ENCODE measurements around the genes DIP2C and GTPBP4.

DNA sequence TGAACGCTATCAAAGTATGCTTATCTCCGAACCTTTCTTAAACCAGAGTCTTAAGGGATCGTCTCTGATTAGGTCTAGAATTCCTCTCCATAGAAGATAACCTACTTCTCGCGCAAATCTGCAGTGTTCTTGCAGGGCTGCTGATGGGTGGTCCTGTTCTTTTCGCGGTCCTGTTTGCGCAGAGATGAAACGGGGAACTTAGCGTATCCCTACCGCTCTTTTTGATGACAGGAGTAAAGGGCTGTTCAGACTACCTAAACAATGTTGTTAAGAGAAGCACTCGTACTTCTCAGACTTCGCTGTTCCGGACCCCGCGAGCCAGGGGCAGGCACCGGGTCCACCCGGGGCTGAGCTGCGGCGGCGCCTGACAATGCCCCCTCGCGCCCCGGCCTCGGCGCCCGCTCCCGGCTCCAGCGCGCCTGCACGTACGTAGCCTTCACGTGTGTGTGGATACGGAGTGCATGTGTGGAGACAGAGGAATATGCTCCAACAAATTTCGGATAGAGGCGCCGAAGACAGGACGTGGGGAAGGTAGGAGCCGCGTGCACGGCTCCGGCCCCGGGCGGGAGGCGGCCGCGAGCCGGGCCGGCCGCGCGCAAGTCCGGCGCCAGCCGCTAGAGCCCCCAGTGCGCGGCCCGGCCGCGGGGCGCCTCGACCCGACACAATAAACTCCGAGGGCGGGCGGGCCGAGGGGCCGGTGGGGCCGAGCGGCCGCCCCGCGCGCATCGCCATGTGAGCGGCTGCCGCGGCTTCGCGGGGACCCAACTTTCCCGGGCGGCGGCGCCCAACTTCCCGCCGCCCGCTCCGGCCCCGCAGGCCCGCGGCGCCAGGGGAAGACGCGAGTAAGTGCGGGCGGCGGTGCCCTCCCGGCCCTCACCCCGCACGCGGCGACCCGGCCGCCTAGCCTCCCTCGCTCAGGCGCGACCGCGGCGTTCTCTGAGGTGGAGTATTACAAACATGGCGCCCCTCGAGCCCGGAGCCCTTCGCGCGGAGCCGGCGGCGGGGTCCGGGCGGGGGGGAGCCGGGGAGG is 578 bp upstream of the ZMYND11 start:
- PRO-cap, 3 experiments: peak in 3 of 3 experiments; most common plus-strand start position 667 of the sequence (in 3); most common minus-strand start position 663 of the sequence (in 2)
- RRBS: 2% methylated on average over 52 of the region's 122 CpGs

DNA sequence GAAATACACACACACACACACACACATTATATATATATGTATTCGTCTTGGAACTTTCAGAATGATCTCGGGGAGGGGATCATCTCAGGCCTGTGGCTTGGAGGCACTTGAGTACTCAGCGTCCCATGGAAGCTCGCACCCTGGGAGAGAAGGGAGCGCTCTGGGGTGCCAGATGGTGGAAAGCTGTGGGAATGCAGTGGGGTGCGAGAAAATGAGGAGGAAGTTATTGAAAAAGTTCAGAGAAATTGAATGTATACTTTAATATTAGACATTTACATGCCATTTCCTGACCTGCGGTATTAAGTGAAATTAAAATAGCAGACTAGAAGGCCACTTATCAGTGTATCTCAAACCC is 66.3 kb downstream of the ZMYND11 start:
- PRO-cap, 3 experiments: no peak in any of the 3 experiments
- RRBS: no CpG with 5 or more reads among the region's 7 CpGs

- PRO-cap, 3 experiments: no peak in any of the 3 experiments
- RRBS: no CpG with 5 or more reads among the region's 7 CpGs
Observed at GRCh38 chr10:293971-294428, 158.7 kb downstream of the ZMYND11 start.

GRCh38 chr10:306484-307500 is 171.5 kb downstream of the ZMYND11 start:
- PRO-cap, 3 experiments: no peak in any of the 3 experiments
- RRBS: no CpG with 5 or more reads among the region's 12 CpGs

DNA sequence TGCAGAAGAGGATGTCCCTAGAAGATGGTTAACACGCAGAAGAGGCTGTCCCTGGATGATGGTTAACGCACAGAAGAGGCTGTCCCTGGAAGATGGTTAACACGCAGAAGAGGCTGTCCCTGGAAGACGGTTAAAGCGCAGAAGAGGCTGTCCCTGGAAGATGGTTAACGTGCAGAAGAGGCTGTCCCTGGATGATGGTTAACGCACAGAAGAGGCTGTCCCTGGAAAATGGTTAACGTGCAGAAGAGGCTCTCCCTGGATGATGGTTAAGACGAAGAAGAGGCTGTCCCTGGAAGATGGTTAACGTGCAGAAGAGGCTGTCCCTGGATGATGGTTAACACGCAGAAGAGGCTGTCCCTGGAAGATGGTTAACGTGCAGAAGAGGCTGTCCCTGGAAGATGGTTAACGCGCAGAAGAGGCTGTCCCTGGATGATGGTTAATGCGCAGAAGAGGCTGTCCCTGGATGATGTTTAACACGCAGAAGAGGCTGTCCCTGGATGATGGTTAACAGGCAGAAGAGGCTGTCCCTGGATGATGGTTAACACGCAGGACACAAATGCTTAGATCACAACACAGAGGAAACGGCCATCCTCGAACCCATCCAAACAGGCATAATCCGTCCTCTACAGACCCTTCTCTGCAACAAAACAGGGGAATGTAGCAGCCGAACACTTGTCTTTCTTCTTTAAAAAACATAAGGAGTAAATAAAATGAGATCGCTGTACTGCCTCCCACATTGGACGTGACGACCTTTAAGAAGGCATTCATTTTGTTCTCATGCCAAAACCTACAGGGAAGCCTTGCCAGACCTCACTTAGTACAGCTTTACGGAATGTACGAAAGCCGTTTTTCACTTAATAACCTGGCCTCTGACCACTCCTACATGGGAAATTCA is 244.9 kb downstream of the ZMYND11 start:
- PRO-cap, 3 experiments: no peak in any of the 3 experiments
- RRBS: no CpG with 5 or more reads among the region's 27 CpGs

DNA sequence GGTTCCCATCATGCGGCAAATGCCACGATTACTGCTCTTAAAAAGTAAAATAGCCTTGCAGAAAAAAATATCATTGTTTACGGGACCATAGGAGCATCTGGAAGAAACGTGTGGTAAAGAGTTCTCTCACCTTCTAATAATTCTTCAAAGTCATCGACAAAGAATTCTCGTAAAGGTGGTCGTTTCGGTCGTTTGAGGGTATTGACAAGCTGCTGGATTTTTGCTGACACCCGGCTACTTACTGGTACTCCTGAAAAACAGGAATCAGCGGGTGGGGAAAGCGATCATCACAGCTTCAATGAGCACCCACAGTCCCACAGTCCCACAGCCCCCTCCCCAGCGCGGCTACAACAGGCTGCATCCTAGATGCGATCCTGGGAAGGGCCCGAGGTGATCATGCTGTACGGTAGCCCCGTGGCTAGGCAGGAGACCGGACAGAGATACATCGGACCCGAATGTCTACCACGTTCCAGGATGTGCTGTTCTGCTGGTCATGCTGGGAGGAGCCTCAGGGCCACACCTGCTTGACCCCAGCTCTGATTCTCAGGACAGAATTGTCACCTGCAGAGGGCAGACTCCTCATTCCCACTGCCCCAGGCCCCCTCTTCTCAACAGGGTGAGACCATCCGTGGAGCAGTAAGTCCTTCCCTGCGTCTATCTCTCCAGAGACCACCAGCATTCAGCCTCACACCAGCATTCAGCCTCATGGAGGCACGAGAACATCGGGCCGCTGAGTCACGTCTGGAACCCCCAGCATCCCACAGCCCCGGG is 273.6 kb downstream of the DIP2C start:
- PRO-cap, 3 experiments: no peak in any of the 3 experiments
- RRBS: no CpG with 5 or more reads among the region's 29 CpGs

GRCh38 chr10:510217-510891 is 179.1 kb downstream of the DIP2C start:
- PRO-cap, 3 experiments: no peak in any of the 3 experiments
- RRBS: no CpG with 5 or more reads among the region's 19 CpGs

GRCh38 chr10:584878-585697 is 104.4 kb downstream of the DIP2C start:
- PRO-cap, 3 experiments: no peak in any of the 3 experiments
- RRBS: no CpG with 5 or more reads among the region's 34 CpGs

DNA sequence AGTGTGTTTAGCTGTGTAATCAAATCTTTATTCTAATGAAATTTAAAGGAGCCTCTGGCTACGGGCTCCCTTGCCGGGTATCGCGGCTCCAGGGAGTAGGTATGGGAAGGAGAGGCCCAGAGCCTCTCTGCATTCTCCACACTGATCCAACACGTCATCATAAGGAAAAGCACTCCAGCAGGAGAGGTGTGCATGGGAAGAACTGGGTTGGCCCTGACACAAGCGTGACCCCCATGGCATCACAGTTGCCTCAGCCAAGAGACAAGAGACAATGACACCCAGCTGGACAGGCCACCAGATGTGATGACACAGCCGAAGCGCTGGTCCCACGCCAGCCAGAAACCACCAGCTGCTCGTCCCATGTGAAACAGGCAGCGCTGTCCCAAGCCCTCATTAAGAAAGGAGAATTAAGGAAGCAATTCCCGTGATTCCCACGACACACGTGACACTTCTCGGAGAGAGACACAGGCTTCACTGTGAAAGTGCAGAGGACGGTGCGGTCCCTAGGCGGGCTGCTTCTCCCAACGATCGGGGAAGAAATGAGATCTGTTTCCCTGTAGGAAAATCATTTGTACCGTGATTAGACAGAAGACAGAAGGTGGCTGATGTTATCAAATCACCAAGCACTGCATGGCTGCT is 74.7 kb downstream of the DIP2C start:
- PRO-cap, 3 experiments: no peak in any of the 3 experiments
- RRBS: no CpG with 5 or more reads among the region's 21 CpGs

- PRO-cap, 3 experiments: no peak in any of the 3 experiments
- RRBS: no CpG with 5 or more reads among the region's 17 CpGs
Observed at GRCh38 chr10:654005-654864, 35.2 kb downstream of the DIP2C start.

DNA sequence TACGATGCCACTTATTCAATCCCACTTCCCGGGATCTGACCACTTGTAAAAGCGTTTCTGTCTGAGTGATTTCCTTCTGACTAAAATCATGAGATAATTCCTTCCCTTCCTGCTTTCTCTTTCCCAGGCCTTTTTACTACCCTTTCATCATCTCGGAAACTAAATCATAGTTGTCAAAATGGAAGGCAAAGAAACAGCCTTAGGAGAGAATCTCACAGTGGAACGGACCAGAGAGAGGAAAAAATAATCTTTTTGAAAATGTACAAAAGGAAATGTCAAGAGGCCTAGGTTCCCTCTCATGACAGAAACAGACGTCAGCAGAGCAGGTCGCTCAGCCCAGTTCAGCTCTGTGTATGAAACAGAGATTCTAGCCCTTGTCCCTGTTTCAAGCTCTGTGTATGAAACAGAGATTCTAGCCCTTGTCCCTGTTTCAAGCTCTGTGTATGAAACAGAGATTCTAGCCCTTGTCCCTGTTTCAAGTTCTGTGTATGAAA is 29.7 kb downstream of the DIP2C start:
- PRO-cap, 3 experiments: no peak in any of the 3 experiments
- RRBS: no CpG with 5 or more reads among the region's 7 CpGs

- PRO-cap, 3 experiments: no peak in any of the 3 experiments
- RRBS: no CpG with 5 or more reads among the region's 27 CpGs
Observed at GRCh38 chr10:663695-664689, 25.5 kb downstream of the DIP2C start.

- PRO-cap, 3 experiments: peak in 3 of 3 experiments; most common plus-strand start chr10:690094 (in 3); most common minus-strand start chr10:689665 (in 2)
- RRBS: 3% methylated on average over 36 of the region's 157 CpGs
Observed at GRCh38 chr10:689324-690409, at the start of gene DIP2C. Gene DIP2C, minus strand, starts transcription at chr10:689668.

DNA sequence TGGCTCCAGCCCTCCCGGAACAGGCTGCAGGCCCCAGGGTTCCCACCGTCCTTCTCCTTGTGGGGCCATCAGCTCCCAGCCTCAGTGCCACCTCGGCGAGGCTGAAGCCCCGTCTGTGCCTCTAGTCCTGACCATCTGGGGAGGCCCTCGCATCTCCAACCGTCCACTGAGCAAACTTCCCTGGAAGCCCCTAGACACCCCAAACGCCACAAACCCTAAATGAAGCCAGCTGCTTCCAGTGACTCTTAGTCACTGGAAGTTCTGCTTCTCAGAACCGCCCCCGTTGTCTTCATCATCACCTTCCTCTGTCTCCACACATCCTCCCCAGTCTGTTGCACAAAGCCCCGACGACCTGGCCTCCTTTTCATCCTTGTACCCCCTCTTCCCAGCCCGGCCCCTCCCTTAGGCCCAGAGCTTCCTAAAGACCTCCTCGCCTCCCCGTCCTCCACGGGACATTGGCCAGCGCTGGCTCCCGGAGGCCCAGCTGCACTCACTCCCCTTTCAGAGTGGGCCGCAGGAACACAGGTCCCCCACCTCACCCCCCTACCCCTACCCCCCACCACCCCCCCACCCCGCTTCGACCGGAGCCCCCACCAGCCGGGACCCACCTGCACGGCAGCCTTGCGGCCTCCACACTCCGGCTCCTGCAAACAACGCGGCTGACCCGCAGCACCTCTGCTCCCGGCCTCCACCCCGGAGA is 1.1 kb upstream of the DIP2C start:
- PRO-cap, 3 experiments: peak in 2 of 3 experiments; most common plus-strand start position 327 of the sequence (in 1); most common minus-strand start position 168 of the sequence (in 2)
- RRBS: 62% methylated on average over 14 of the region's 31 CpGs

- PRO-cap, 3 experiments: no peak in any of the 3 experiments
- RRBS: 66% methylated on average over 1 of the region's 26 CpGs
Observed at GRCh38 chr10:806172-807104, 117.0 kb upstream of the DIP2C start.

DNA sequence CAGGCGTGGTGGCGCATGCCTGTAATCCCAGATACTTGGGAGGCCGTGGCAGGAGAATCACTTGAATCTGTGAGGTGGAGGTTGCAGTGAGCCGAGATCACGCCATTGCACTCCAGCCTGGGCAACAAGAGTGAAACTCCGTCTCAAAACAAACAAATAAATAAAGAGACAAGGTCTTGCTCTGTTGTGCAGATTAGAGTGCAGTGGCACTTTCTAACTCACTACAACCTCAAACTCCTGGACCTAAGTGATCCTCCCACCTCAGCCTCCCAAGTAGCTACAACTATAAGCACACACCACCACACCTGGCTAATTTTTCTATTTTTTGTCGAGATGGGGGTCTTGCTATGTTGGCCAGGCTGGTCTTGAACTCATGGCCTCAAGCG is 15.0 kb downstream of the LARP4B start:
- PRO-cap, 3 experiments: no peak in any of the 3 experiments
- RRBS: no CpG with 5 or more reads among the region's 8 CpGs

DNA sequence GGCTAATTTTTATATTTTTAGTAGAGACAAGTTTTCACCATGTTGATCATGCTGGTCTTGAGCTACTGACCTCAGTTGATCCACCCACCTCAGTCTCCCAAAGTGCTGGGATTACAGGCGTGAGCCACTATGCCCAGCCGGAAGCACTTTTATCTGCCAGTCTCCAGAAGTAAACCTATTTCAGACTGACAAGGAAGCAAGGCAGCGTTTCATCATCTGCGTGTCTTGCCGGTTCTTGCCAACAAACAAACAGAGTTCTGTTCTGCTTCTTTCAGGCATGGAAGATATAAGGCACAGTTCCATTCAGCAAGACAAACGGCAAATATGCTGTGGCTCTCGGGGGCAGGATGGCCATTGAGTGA is 15.5 kb upstream of the LARP4B start:
- PRO-cap, 3 experiments: no peak in any of the 3 experiments
- RRBS: 22% methylated on average over 4 of the region's 7 CpGs

- PRO-cap, 3 experiments: peak in 3 of 3 experiments; most common plus-strand start chr10:988437 (in 3); most common minus-strand start chr10:988275 (in 2)
- RRBS: 1% methylated on average over 43 of the region's 80 CpGs
Observed at GRCh38 chr10:988184-989347, at the start of gene GTPBP4. Gene GTPBP4, plus strand, starts transcription at chr10:988434.

DNA sequence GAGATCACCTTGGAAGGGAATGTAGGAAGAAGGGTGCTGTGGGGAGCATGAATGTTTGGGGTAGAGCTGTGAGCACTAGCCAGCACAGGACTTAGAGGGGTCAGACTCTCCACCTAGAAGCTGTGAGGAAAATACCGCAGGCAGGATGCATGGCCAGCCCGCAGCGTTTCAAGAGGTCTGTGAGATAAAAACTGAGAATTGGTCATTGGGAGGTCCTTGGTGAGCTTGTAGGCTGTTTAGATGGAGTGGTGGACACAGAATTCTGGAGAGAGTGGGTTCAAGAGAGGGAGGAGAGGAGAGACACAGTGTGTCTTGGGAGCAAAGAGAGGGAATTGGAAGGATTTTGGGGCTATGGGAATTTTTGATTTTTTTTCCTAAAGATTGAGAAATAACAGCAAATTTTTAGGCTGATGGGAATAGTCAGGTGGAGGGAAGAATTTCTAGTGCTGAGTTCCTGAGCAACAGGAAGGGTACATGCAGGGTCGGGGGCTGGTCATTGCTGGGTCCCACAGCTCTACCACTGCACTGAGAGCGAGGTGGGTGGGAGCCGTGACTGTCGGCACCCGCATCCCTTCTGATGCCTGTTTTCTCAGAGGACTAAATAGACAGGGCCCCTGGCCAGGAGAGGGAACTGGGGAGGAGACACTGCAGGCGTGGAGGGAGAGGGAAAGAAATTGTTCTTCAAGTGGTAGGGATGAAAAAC is 7.1 kb downstream of the GTPBP4 start:
- PRO-cap, 3 experiments: peak in 1 of 3 experiments; most common plus-strand start position 528 of the sequence (in 1)
- RRBS: no CpG with 5 or more reads among the region's 9 CpGs

GRCh38 chr10:1043354-1044251 is 5.3 kb downstream of the IDI1 start:
- PRO-cap, 3 experiments: peak in 2 of 3 experiments; most common plus-strand start chr10:1043650 (in 2); most common minus-strand start chr10:1043514 (in 1)
- RRBS: no CpG with 5 or more reads among the region's 15 CpGs